Epidermal melanocyte (primary cell): ENCODE data around the genes ZNF202, OR10G8, MSANTD2 and HEPACAM.

- RRBS = no CpG with 5 or more reads among the region's 18 CpGs
Measured at GRCh38 chr11:123488172-123489151, 58.4 kb downstream of the GRAMD1B start.

- RRBS = no CpG with 5 or more reads among the region's 13 CpGs
Measured at GRCh38 chr11:123544456-123545190, 109.8 kb downstream of the SCN3B start.

DNA sequence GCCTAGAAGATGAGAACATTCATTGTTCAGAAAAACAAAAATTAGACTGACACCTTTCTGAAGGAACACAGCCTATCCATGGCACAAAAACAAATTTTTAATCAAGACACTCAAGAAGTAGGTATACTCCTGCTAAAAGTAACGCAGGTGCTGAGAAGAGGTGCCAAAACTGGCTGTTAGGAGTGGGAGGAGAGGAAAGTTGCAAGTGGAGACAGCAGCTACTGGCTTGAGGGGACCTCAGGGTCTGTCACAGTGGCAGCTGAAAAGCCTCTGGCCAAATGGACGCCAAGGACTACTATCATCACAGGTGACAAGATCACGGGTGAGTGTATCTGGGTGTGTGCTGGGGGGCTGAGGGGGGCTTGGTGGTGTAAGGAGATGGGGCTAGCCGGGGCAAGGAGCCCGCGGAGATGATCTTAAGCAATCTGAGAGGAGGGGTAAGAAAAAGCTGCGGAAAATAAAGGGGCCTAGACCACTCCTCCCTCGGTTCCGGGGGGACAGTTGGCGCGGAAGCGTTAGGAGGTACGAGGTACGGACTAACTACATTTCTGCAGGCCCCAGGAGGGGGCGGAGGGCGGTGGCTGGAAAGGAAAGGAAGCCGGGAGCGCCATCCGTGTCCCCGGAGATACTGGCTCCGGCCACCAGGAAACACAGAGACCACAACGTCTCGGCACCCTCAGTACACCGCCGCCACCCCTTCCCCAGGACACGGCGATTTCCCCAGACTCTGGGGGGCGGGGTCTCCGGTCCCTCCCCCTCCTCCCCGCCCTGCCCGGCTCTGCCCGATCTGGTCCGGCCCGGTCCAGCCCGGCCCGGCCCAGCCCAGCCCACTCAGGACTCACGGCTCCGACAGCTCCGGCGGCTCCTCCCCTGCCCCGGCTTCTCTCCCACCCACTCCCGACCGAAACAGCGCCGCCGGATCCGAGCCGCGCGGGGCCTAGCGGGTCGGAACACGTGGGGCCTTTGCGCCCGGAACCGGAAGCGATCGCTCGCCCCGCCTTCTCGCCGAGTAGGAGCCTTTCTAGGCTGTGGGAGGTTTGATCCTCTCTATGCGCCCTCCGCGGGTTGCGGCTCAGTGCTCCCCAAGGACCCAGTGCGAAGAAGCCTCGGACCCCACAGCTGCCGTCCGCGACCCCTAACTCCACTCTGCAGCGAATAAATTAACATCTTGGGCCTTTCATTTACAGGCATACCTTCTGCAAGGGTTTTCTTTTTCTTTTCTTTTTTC lies at the start of gene ZNF202:
TSS of gene ZNF202 (minus strand) at position 954 of the 1,228 bp plus-strand sequence.
- RRBS = 2% methylated on average over 28 of the region's 72 CpGs

- RRBS = no CpG with 5 or more reads among the region's 2 CpGs
Measured at GRCh38 chr11:124026495-124026892, at the start of gene OR10G8. Gene OR10G8 (plus strand): TSS chr11:124026798.

DNA sequence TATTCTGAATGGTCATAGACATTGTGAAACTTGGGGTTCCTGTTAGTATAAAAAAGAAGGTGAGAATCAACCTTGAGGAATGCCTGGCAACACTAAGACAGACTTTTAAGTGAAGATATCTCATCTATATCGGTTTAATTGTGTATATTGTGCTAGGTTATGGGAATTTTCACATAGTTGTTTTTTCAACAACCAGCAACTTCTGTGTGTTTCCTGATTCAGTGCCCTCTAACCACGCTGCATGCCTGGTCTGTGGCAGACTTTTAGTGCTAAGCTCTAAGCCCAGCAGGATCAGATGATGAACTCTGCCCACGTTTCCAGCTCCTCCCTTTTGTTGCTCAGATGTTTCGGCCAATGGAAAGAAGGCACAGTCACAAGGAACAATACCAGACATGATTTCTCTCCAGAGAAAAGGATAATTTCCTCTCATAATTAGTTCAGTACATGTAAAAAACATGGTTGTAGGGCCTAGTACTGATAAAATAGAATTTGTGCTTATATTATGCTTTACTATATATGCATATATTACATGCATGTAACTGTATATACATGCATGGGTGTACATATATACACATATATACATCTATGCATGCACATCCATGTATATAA lies 1.3 kb upstream of the VWA5A start:
- RRBS = no CpG with 5 or more reads among the region's 4 CpGs

- RRBS = 0% methylated on average over 1 of the region's 5 CpGs
Measured at GRCh38 chr11:124115983-124116296, 690 bp downstream of the VWA5A start.

- RRBS = no CpG with 5 or more reads among the region's 27 CpGs
Measured at GRCh38 chr11:124170057-124170808, 12.9 kb upstream of the OR10D3 start.

DNA sequence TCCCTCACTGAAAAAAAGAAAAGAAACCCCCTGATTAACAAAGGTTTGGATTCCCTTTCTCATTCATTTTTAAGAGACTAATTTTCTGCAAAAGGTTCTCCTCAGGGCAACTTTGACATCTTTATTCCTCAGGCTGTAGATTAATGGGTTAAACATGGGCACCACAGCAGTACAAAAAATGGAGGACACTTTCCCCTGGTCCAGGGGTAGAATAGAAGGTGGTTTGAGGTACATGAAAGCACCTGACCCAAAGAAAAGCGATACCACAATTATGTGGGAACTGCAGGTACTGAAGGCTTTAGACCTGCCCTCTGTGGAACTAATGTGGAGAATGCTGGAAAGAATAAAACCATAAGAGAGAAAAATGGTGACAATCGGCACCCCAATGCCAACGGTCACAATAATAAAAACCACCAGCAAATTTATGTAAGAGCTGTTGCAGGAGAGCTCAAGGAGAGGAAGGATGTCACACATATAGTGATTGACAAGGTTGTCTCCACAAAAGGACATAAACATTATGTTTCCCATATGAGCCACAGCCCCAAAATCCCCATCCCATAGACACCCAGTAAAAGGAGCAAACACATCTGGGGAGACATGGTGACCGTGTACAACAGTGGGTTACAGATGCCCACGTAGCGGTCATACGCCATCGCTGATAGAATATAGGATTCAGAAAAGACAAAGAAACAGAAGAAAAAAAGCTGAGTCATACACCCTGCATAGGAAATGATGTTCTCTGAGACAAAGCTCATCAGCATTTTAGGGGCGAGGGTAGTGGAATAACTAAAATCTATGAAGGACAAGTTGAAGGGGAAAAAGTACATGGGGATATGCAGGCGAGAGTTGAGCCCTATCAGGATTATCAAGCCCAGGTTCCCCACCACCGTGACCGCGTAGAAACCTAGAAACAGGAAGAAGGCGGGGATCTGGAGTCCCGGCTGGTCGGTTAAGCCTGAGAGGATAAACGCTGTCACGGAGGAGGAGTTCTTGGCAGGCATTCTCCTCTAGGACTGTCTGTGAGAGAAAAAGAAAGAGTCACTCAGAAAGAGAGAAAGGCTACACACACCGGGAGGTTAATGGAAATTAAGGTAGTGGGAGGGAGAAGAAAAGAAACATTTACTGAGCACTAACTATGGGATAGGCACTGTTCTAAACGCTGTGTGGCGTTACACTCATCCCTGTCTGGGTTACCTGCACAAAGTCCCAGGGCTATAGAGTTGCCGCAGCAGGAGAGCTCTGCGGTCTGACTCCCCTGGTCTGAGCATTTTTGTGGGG lies 35.9 kb upstream of the OR8B8 start:
- RRBS = no CpG with 5 or more reads among the region's 23 CpGs

- RRBS = no CpG with 5 or more reads among the region's 1 CpG
Measured at GRCh38 chr11:124625575-124625960, 2.9 kb downstream of the TBRG1 start.

DNA sequence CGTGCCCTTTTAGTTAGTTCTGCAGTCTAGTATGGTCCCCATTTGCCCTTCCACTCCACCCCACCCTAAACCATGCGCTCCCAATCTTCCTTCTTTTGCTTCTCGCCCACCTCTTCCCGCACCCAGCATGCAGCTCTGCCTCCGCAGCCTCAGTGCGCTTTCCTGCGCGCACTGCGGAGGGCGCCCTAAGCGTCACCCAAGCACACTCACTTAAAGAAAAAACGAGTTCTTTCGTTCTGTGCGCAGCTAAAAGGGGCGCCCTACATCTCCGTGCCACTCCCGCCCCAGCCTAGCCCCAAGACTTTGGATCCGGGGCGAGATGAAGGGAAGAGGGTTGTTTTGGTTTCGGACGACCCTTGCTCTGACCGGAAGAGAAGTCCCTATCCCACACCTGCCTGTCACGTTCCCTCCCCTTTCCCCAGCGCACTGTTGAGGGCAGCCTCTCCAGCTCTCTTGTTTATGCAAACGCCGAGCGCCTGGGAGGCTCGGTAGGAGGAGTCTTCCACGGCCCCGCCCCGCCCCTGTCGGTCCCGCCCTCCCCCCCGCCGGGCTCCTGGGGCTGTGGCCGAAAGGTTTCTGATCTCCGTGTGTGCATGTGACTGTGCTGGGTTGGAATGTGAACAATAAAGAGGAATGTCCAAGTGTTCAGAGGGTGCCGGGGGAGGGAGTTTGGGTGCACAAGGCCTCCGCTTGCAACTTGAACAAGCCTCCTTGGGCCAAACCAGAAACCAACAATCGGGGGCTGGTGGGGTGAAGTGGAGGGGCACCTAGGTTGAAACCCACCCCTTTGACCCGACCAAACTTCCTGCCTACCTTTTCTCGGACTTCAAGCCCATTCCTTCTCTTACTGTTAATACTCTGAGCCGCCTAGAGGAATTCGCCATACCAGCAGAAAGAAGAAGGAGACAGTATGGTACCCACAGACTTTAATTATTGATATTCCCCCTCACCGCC lies 5.2 kb downstream of the VSIG2 start:
- RRBS = 3% methylated on average over 8 of the region's 45 CpGs

DNA sequence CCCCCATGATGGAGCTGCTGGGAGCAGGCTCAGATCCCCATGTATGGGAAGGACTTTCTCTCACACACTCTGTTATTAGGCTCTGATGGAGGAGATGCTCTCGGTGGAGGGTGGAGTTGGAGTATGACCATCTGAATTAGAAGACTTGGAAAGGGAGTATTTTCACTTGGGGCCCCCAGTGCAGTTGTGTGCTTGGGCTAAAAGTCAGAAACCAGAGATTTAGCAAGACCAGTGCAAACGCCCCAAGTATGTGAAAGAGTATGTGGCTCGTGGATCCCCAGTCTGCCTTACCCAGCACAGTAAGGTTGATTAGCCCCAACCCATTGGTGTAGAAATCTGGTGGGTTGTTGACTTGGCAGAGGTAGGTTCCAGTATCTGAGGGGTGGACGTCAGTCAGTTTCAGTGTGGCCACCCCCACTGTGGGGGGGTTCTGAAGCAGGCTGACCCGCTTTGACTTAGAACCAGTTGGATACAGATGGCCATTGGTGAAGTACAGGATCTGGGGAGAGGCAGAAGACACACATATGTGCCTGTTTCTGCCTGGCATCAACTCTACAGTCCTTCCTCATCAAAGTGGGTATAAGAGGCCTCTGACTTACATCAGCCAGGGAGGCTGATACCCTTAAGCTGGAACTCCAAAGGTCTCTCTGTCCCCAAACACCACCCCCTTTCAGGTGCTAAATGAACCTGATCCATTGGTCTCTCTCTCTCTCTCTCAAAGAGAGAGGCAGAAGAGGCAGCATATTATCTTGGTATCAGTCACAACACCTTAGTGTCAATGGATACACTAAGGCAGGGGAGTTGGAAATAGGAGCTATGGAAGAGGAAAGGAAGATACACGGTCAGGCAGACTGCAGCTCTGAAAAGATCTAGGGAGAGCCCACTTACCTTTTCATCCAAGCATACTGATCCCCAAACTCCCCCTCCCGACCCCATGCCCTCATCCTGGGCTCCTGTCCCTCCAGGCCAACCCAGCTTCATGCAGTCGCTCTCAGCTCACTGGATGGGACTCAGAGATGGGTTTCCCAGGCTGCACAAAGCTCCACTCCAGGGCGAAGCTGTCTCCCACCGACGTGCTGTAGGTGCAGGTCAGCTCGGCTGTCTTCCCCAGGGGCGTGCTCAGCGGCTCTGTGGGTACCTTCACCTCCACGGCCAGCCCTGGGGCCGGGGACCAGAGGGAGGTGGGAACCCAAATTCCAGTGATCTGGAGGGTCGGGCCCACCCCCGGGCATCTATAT lies 1.2 kb downstream of the VSIG2 start:
- RRBS = 8% methylated on average over 3 of the region's 18 CpGs

GRCh38 chr11:124800267-124801420 lies at the start of gene MSANTD2:
Gene MSANTD2 (minus strand): TSS chr11:124800406.
- RRBS = 2% methylated on average over 39 of the region's 69 CpGs

DNA sequence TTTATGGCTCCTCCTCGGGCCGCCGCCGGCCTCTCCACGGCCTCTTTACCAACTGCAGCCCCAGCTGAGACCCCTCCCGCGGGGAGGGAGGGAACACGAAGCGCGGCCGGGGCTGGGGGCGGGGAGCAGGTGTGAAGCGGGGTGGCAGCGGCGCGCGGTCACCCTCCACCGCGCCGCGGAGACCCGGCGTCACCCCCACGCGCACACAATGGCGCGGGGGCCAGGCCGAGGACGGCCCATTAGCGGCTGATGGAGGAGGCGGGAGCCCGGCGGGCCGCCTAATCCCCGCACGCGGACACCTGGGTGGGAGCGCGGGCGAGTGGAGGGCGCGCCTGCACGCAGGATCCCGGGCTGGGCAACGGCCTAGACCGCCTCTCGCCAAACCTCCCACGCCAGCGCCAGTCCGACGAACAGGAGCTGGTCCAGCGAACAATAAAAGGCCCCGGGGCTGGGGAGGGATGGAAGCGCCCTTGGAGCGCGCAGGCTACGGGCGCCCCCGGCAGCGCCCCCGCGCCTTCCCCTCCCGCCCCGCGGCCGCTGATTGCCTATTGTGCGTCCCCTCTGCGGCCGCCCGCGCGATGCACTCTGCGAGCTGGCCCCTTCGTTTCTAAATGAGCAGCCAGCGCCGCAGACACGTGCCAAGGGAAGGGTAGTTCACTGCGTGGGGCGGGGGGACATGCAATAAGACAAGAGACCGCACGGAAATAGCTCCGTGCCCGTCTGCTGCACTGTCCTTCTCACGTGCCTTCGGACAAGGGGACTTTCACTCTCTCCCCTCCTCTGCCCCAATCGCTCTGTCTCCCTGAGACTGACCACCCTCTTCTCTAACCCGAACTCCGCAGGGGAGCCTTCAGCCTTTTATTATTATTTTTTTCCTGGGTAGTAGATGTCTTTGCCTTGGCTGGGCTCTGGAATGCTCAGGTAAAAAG lies 25.7 kb upstream of the ROBO3 start:
- RRBS = 2% methylated on average over 50 of the region's 88 CpGs

DNA sequence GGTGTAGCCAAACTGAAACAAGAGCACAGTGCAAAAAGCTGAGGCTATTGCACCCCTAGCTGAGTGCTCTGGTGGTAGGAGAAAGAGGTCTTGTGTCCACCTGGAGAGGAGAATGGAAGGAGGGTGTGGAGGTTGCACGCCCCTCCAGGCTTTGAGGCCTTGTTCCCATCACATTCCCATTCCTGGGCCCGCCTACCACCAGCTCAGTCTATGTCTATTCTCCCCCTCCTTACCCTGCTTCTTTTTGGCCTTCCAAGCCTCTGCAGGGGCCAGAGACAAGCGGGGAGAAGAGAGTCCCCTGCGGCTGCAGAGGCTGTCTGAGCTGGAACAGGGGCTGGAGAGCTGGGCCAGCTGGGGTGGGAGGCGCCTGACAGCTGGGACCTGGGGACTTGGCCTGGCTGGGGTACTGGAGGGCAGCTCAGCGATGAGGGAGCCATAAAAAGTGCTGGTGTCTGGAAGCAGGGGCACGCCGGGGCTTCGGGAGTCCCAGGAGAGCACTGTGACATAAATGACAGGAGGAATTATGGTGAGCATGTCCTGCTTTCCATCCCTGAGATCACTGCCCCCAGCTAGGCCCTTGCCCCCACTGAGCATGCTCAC lies 6.5 kb downstream of the ROBO4 start:
- RRBS = 87% methylated on average over 2 of the region's 9 CpGs

DNA sequence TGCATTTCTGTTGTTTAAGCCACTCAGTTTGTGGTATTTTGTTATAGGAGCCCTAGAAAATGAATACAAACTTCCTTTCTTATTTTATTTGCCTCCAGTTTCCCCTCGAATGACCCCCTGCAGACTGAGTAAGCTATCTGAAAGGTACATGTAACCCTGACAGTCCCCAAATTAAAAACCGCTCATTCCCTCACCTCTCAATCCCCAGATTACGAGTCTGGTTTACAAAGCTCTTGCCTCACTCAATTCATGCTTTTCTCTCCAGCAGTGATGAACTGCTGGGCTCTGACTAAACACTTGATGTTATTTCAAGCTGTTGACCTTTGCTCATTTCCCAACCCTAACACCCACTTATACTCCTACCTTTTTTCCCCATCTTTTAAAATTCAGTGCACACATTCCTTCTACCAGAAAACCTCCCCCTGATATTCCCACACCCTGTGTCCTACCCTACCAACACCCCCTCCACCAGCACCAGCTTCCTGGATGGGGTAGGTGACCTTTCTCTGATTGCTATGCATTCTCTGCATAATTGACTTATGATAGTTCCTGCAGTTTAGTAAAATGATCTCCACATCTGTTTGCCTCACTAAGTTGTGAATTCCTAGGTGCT lies 1.1 kb downstream of the HEPACAM start:
- RRBS = no CpG with 5 or more reads among the region's 3 CpGs

DNA sequence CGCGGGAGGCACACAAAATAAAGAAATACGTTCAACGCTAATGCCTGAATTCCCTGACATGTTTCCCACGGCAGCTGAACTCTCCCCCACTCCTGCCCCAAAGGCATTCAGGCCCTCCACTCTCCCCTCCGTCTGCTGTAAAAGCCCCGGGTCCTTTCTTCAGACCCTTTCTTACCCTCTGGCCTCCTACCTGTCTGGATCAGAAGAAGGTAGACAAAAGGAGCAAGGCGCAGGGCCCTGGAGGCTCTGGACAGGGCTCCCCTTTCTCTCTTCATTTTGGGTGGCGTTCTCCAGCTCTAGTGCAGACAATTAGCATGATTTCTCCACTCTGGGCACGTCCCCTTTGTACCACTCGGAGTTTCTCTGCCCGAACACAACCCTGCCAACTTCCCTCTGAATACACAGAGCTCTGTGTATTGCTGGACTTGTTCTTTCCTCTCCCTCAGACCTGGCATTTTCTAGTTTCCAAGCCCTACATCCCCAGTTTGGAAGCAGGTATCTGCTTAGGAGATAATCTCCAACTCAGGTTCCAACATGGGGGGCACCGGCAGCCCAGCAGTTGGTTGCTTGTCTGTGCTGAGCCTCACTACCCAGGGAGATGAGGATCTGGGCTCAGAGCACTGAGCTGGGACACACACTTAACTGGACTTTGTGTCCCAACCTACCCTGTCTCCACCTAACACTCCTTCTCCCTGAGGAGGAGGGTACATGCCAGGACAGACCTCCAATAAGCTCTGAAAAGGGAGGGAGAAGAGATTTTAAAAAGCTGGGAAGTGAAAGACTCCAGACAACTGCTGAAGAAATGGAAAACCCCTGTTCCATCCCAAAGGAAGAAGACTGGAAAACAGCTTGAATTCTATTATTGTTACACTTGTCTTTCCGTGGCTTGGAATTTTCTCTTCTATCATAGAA lies at the start of gene HEPACAM:
TSS of gene HEPACAM (minus strand) at position 316 of the 912 bp plus-strand sequence.
- RRBS = no CpG with 5 or more reads among the region's 14 CpGs

GRCh38 chr11:125086629-125087131 lies 23.6 kb downstream of the SLC37A2 start:
- RRBS = no CpG with 5 or more reads among the region's 10 CpGs

GRCh38 chr11:125091244-125091909 lies 20.0 kb downstream of the TMEM218 start:
- RRBS = no CpG with 5 or more reads among the region's 5 CpGs

DNA sequence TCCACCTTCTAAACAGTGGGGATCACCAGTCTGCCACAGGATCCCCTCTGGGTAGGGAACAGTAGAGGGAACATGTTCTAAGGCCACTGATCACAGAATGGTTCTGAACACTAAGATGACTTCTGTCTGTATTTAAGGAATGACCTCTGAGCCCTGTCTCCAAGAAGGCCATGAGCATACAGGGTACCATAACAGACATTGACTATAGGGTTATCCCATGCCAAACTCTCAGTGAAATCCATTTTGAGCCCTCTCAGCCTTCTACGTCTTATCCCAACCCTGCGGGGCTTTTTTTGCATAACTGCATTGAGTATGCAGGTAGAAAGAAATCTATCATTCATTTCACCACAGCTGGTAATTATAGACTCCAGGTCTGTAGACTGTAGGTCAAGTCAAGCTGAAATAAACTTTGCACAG lies 16.2 kb downstream of the TMEM218 start:
- RRBS = no CpG with 5 or more reads among the region's 2 CpGs

DNA sequence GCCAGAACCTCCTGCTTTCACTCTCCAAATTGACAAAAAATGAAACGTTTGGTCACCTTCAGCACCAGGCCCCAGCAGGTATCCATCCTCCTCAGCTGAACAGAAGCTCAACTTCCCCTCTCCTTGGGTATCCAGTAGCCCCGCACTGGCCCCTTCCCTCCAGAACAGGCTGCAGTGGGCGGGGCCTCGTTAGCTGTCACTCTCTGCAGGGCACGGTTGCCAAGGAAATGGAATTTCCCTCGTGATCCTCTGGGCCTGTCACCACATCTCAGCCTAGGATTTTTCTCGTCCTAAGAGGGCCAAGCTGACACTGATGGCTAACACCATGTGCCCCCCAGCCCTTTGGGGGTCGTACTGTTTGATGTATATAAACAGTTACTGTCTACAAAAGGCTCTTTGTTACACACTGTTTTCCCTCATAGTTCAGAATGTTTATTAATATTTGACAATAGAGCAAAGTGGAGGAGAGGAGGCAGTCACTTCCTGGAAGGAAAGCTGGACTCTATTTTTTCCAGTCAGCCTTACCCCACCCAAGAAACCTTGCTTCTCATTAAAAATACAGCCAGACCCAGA lies 44.6 kb downstream of the FEZ1 start:
- RRBS = no CpG with 5 or more reads among the region's 8 CpGs